ENCODE measurements around the gene TLR9.

DNA sequence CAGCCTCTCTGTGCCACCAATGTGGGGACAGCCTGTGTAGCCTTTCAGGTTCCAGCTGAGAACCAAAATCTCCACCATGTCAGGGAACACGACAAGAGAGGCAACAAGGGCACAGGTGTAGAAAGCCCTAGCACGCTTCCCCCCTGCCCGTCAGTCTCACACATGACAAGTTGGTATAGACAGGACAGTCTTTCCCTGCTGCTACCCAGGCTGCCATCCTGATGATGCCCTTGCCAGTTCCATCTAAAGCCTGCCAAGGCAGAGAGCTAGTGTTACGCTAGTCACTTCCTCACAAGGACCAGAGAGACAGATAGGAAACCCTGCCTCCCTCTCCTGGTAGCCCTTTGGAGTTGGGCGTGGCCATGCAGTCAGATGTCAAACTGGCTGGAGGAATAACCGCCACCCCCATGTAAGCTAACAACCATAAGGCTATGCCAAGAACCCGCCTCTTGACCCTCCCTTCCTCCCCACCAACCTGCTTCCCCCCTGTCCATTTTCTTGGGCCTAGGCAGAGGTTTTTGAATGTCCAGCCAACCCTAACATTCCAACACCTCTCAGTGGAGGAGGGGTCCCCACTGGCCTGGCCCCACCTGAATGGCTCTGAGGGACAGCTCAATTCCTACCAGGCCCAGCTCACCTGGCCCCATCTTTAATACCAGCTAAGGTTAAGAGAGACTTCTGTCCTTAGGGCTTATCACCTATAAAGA, 2.8 kb downstream of the TMEM115 start:
- RAMPAGE, long total RNA = no peak
- RRBS = no CpG with 5 or more reads among the region's 7 CpGs

GRCh38 chr3:50364406-50365017, 5.2 kb upstream of the TMEM115 start:
- RAMPAGE, long total RNA = no peak
- RRBS = 9% methylated on average over 6 of the region's 46 CpGs

- RAMPAGE, long total RNA = no peak
- RRBS = no CpG with 5 or more reads among the region's 10 CpGs
Measured at GRCh38 chr3:50390569-50391133, 31.3 kb upstream of the TMEM115 start.

DNA sequence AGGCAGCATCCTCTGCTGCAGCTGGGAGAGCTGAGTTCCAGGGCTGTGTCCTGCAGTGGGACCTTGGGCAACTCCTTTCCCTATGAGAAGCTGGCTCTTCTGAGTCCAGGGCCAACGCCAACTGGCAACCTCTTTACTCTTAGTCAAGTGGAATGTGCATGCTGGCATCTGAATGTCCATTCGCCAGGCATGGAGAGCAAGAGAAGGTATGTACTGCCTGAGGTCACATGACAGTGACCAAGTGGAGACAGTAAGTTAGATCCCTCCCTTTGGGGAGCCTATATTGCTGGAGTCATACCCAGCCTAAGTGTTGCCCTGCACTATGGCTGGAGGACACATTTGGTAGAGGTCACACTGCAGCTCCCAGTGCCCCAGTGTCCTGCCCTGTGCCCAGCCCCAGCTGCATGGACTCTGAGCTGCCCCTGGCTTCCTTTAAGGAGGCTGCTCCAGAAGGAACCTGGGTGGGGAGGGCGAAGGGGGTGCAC, 12.2 kb downstream of the HEMK1 start:
- RAMPAGE, long total RNA = no peak
- RRBS = no CpG with 5 or more reads among the region's 3 CpGs

GRCh38 chr3:50617273-50617893, 432 bp downstream of the MAPKAPK3 start:
- RAMPAGE, long total RNA = no peak
- RRBS = under 1% methylated on average over 12 of the region's 42 CpGs

GRCh38 chr3:50645365-50646306, 28.7 kb downstream of the MAPKAPK3 start:
- RAMPAGE, long total RNA = no peak
- RRBS = no CpG with 5 or more reads among the region's 7 CpGs

DNA sequence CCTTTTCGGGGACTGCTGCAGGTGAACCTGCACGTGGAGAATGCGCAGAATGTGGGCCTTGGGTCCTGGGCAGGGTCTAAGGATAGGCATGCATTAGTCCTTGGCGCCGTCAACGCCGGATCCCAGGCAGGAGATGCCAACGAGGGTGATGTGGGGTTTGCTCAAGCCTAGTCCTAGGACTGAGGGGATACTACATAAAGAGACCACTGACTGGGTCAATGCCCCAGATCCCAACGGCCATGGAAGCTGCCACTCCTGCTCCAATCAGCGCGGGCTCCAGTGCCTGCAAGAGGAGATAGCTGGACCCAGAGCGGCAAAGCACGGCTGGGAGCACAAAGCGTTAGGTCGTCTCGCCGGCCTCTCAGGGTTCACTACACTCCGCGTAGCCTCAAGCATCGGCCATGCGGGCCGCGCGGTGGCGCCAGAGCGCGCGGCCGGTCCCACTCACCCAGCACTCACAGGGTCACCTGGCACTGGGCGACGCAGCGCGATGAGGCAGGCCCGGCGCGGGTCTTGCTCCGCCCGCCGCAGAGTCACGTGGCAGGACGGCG, 339 bp upstream of the RBM15B start:
- RAMPAGE, long total RNA = no peak
- RRBS = under 1% methylated on average over 25 of the region's 42 CpGs

- RAMPAGE, long total RNA = start-site peak on the plus strand at chr3:51942988-51943037, 22 and 27 reads in 2 replicates
- RRBS = 34% methylated on average over 5 of the region's 31 CpGs
Measured at GRCh38 chr3:51942439-51943533, 623 bp downstream of the PARP3 start.

GRCh38 chr3:51966452-51966892, 782 bp downstream of the PCBP4 start:
- RAMPAGE, long total RNA = no peak
- RRBS = no CpG with 5 or more reads among the region's 5 CpGs

- RAMPAGE, long total RNA = no peak
- RRBS = 1% methylated on average over 32 of the region's 55 CpGs
Measured at GRCh38 chr3:51967713-51968455, 630 bp upstream of the PCBP4 start.

GRCh38 chr3:51977310-51978074, 2.6 kb downstream of the ABHD14A start:
- RAMPAGE, long total RNA = no peak
- RRBS = no CpG with 5 or more reads among the region's 11 CpGs

- RAMPAGE, long total RNA = no peak
- RRBS = no CpG with 5 or more reads among the region's 4 CpGs
Measured at GRCh38 chr3:52025984-52026421, 30.3 kb upstream of the RPL29 start.

DNA sequence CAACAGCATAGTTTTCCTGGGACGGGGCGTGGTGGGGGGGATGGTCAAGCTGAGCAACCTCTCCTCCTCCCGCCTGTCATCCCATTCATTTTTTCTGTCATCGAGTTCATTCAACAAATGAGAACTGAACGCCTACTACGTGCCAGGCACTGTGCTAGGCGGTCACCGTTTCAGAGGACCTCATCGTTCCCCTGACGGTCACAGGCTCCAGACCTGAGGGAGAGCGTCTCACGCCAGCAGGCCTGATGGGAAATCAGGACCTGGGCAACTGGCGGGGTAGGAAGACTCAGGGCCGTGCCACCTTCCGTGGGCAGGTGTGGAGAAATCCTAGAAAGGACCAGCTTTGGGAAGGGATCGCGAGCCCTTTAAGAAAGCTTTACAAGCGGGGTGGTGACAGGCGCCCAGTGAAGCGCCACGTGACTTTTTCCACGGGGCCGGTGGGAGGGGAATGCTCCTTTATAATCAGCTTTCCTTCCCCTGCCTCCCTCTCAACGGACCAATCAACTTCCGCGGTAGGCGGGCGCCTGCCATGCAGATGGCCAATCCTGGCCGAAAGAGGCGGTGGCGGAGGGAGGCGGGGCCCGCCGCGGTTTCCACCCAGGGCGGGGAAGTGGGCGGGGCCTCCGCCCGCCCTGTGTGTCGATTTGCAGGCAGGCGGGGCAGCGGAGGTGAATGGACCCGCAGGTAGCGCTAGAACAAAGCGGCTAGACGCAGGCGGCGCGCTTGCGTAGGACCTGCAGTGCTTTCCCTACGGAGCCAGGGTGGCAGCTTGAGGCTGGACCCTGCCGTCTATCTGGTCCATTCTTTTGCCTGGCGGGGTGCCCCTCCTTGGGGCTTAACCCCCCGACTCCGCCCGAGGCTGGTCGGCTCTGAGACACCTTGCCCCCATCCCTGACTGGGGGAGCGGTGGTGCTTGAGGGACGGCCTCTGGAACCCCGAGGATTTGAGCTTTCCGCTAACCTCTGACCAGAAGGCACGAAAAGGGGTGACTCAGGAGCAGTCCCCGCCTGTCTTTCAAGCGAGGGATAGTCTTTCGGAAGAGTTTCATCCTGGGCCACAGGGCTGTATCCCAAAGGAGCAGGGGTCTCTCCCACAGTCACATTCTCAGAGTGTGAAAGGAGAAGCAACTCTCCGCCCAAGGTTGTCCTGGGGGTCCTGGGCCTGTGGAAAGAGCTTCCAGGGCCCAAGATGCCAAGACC, 937 bp upstream of the DUSP7 start:
- RAMPAGE, long total RNA = no peak
- RRBS = no CpG with 5 or more reads among the region's 66 CpGs

DNA sequence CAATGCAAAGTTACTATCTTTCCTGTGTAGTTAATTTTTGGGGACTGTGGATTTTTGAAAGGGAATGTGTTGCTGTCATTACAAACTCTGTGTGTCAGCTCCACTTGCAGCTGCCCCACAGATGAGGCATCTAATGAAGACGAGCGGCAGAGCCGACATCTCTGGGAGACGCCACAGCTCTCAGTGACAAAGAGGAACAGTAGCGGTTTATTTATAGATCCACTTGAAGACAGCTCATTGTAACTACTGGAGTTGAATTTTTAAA, 46.1 kb downstream of the POC1A start:
- RAMPAGE, long total RNA = no peak
- RRBS = no CpG with 5 or more reads among the region's 5 CpGs

GRCh38 chr3:52221995-52222507, 3.4 kb downstream of the TLR9 start:
- RAMPAGE, long total RNA = no peak
- RRBS = 9% methylated on average over 1 of the region's 19 CpGs

GRCh38 chr3:52225459-52225968, at the start of gene TLR9:
TLR9 (minus strand) TSS chr3:52225645.
- RAMPAGE, long total RNA = no peak
- RRBS = no CpG with 5 or more reads among the region's 4 CpGs

GRCh38 chr3:52387997-52388752, 21.6 kb downstream of the BAP1 start:
- RAMPAGE, long total RNA = no peak
- RRBS = no CpG with 5 or more reads among the region's 22 CpGs

DNA sequence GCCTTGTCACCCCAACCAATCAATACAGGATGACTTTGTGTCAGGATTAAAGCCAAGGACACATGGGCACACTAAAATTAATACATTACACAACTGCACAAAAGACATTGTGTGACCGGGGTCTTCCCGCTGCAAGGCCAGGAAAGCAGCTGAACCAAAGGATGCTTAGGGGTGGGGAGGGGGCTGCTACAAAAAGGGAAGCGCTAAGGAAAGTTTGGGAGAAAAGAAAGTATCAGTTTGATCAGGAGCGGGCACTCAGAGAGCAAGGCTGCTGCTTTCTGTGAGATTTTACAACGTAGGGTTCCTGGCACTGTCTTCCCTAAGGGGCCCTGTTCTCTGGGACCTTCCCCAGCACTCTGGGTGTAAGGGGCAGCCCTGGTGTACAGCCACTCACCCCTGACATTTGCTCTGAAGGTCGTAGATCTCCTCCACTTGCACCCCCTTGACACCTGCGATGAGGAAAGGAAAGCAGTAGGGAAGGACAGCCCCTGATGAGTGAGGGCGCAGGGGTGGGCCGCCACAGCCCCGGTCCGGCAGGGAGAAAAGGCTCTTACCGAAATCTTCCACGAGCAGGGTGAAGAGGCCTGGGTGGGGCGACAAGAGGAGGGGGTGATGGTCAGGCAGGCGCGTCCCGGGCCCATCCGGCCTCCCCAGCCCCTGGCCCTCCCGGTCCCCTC, 510 bp downstream of the BAP1 start:
- RAMPAGE, long total RNA = no peak
- RRBS = no CpG with 5 or more reads among the region's 19 CpGs

DNA sequence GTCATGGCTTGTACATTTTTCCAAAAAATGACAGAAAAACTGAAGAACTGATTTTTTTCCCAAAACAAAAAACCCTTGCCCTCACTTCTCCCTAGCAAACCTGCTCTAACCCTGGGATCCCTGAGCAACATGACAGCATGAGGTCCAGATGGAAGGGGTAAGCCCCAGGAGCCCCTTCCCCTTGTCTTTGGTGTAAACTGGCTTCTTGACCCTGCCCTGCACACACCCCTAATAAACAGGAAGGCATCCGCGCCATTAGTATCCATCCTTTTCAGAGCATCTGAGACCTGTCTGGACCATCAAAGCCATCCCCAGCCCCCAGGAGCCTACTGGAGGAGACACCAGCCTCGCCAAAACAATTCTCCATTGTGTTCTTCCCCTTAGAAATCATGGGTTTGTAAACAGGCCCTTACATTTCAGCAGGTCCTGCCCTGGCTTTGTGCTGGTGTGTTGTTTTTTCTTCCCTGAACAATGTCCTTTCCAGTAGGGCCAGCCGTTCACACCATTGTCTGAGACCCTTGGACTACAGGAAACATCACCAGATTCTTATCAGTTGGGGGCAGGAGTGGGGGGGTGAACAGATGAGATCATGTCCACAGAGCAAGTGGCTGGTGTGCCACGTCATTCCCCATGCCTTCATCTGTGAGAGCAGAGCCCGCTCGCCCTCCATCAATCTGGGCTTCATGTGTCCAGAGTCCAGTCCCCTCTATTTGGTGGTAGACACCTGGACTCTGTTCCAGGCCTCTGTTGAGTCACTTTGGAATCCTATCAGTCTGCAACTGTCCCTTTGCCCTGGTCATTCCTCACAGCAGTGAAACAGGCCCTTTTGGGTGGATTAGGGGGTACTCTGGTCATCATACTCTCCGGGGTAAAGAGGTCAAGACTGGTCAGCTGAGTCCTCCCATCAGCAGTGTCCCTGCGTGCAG, 15.2 kb downstream of the SEMA3G start:
- RAMPAGE, long total RNA = no peak
- RRBS = no CpG with 5 or more reads among the region's 9 CpGs

DNA sequence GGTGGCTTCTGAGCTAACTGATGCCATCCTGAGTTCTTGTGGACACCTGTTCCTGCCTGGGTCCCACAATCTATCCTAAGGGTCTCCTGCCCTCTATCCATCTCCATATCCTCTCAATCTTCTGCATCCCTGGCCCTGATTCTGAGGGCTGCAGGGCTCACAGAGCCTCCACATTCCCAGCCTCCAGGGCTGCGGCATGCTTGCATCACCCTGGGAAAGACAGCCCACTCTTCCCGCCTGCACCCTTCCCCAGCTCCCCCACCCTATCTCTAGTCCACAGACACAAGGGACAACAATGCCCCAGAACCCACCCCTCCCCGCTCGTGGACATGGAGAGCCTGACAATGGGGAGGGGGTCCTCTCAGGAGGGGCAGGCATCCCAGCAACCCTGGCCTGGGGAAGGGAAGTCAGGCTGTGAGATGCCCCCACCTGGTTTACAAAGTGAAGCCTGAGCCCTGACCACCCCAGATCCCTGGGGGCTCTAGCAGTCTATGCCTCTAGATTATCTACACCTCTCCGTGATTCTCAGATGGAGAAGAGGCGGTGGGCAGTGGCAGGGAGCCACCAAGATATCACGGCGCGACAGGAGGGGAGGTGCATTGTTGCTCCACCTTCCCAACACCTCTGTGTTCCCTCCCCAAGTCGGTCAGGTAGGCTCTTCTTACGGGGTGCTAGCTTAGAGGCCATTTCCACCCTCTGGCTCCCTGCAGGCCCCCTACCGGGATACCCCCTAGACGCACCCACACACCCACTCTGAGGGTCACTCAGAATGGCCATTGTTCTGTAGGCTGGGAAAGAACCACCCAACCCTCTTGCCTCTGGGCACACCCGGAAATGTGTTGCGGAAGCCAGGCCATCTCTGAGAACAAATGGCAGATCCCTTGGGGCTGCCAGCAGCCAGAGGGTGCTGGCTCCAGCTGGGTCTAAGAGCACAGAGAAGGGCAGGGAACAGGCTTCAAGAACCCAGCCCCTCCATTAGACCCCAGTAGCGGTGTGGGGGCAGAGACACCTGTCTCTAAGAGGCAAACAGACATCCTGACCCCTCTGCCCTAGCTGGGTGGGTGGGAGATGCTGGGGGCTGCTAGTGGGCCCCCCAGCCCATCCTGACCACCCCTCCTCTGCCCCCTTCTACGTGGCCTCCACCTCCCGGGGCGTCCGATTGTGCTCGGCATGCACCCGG, 10.0 kb downstream of the SEMA3G start:
- RAMPAGE, long total RNA = no peak
- RRBS = 97% methylated on average over 1 of the region's 22 CpGs

All from epithelial cell of alveolus of lung (primary cell).